Bronchus (tissue), 1 donor: ENCODE measurements around the genes C17orf97 and GEMIN4.

GRCh38 chr17:247704-248365 is 66.4 kb upstream of the DOC2B start:
- PRO-cap = no peak

DNA sequence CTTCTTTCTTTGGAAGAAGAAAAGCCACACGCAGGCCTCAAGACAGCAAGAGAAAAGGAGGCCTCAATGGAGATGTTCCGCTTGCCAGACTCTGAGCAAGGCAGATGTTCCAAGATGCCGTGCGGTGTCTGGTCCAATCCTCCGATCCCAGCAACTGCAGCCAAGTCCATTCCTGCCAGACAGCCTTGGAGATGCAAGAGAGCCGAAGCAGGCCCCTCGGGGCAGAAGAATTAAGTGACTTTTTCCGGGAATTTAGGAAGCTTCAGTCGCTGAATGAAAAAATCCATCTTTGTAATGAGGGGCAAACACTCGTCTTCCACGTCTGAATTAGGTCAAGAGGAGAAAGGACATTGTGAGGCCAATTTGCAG is 44.8 kb downstream of the RPH3AL start:
- PRO-cap = no peak

DNA sequence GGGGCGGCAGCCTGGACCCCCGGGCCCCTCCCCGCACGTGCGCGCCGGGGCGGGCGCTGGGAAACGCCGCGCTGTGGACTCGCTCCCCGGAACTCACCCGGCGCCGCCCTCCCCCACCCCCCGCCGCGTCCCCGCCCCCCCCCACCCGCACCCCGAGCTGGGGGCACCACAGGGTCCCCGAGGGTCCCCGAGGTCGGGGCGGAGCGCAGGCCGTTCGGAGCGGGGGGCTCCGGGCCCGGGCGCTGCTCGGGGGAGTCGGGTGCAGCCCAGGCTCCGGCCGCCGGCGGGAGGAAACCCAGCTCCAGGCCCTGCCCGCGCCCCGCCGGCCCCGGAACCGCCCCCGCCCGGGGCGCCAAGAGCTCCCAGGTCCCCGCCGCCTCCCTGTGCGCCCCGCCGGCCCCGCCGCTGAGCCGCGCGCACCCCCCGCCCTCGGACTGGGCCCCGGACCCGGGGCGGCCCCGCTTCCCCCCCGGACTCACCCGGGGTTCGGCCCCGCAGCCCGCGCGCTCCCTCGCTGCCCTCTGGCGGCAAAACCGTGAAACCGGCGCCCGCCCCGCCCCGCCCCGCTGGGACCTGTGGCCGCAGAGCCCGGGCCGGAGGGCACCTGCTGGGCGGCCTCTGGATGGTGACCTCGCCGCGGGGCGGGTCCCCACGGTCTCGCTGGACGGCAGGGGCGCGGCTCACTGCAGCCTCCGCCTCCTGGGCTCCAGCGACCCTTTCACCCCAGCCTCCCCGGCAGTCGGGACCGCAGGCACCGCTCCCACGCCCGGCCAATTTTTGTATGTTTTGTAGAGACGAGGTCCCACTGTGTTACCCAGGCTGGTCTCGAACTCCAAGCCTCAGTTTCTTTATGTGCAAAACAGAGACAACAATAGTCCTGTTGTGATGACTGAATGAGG is 24.2 kb upstream of the C17orf97 start:
- PRO-cap = bidirectional peak, plus-strand start at position 38 of the sequence, minus-strand start at position 95 of the sequence; bidirectional peak, plus-strand start at position 738 of the sequence, minus-strand start at position 436 of the sequence

DNA sequence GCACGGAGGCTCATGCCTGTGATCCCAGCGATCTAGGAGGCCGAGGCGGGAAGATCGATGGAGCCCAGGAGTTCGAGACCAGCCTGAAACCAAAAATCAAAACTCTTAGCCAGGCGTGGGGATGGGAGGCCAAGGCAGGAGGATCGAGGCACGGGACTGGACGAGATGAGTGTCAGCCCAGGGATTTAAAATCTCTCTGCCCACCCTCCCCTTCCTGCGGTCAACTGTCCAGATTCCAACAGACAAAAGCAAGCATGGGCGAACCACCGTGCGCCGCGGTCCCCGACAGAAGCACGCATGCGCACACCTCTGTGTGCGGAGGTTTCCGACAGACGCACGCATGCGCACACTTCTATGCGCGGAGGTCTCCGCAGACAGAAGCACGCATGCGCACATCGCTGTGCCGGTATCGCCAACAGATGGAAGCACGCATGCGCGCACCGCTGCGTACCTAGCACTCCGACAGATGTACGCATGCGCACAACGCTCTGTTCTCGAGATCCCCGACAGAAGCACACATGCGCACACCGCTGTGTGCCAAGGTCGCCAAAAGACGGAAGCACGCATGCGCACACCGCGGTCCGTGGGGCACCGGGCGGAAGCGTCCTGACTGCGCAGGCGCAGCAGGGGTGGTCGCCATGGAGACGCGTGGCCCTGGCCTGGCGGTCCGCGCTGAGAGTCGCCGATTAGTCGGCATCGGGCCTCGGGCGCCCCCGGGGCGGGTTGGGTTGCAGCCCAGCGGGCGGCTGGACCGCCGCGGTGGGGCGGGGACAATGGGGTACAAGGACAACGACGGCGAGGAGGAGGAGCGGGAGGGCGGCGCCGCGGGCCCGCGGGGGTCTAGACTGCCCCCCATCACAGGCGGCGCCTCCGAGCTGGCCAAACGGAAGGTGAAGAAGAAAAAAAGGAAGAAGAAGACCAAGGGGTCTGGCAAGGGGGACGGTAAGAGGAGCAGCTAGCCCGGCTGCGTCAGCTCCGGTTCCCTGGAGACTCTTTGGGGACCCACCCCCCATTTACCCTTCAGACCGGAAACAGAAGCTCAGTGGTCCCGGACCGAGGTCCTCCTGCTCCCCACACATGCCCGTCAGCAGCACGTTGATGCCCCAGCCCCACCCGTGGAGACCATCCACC is at the start of gene C17orf97:
Gene C17orf97, plus strand, starts transcription at position 621 of the 1,131 bp plus-strand sequence.
- PRO-cap = bidirectional peak, plus-strand start at position 639 of the sequence, minus-strand start at position 287 of the sequence

DNA sequence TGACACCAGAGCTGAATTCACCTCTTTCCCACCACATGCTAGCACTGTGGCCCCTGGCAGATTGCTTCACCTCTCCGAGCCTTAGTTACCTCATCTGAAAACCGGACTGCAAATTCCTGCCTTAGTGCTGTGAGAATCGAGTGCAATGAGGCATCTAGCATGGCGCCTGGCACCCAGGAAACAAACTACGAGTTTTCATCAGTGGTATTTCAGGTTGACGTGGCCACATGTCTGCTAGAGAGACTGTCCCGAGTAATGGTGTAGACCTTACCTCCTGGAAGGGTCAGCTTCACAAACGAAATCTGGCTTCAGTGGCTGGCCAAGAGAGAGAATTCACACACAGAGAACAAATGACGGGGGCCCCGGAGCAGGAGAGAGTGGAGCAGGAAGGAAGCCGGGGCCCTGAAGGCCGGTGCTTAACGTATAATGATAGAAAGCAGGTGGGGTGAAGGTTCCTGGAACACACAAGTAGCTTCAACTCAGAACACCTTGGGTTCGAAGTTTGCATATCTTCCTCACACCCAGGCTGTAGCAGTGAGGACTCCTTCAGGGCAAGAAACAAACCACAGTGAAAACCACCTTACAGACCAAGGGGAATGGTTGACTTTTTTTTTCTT is 6.5 kb downstream of the C17orf97 start:
- PRO-cap = unidirectional peak, minus-strand start at position 379 of the sequence

- PRO-cap = no peak
Observed at GRCh38 chr17:423219-423477, 13.0 kb downstream of the C17orf97 start.

GRCh38 chr17:511818-512370 is 101.8 kb downstream of the C17orf97 start:
- PRO-cap = no peak

- PRO-cap = no peak
Observed at GRCh38 chr17:601692-602375, 112.8 kb downstream of the VPS53 start.

- PRO-cap = no peak
Observed at GRCh38 chr17:699205-699517, 15.5 kb downstream of the VPS53 start.

- PRO-cap = bidirectional peak, plus-strand start at chr17:733150, minus-strand start at chr17:733100; unidirectional peak, minus-strand start at chr17:733183
Observed at GRCh38 chr17:732960-733285, 527 bp downstream of the TLCD3A start.

DNA sequence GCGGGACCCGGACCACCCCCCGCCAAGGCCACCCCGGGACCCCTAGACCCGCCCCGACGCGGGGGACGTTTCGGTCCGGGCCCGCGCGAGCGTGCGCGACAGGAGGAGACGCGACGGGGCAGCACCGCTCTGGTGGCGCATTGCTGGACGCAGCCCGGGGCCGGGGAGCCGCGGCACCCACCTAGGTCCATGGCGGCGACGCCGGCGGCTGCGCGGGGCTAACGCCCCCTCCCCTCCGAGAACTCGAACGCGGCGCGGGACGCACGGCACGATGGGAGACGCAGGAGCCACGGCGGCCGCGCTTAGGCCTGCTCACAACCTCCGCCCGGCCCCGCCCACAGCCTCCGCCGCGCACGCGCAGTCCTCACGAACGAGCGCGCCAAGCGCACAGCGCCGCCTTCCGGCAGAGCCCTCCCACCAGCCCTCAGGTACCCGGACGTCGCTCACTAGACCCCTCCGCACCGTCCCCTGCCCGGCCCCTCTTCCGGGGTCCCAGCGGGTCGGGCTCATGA is at the start of gene GEMIN4:
Gene GEMIN4, minus strand, starts transcription at position 313 of the 512 bp plus-strand sequence.
- PRO-cap = bidirectional peak, plus-strand start at position 406 of the sequence, minus-strand start at position 339 of the sequence

DNA sequence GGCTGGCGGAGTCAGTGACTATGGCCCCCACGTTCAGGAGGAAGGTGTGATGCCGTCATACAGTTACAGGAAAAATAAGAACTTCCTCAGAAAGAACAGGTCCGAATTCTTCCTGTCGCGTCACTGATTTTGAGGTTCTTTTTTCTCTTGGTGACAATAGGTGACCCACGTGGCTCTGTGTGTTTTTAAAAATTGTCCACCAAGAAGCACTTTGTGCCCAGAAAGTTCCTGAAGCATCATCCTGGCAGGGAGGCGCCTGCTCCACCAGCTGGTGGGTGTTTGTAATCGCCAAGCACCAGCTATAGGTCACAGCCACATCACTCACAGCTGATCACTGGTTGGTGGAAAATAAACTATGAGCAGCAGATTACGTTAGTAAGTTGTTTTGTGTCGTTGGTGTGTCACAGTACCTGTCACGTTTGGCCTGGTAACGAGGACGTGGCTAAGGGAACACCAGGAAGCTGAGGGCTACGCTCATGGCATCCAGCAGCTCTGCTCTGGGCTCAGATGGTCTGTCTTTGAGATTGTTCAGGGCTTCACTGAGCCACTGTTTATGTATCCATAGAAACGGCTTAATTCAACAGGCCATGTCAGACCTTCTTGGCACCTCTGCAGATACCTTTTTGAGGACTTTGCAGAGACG is 10.1 kb downstream of the MRM3 start:
- PRO-cap = no peak

GRCh38 chr17:812699-813188 is 30.6 kb downstream of the MRM3 start:
- PRO-cap = no peak

DNA sequence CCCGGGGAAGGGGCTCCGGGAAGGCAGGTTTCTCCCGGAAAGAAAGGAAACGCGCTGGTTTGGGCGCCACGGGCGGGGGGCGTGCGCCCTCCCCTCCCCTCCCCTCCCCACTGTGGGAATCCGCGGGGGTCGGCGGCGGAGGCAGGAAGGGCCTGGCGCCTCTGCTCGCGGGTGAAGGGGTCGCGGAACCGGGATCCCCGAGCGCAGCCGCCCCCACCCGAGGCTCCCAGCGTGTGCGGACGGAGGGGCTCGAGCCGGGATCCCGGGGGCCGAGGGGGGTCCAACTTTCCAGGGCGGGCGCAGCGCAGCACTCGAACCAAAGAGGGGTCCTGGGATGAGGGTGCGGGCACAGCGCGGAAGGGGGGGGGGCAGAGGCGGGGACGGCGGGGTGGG is 830 bp downstream of the NXN start:
- PRO-cap = no peak

DNA sequence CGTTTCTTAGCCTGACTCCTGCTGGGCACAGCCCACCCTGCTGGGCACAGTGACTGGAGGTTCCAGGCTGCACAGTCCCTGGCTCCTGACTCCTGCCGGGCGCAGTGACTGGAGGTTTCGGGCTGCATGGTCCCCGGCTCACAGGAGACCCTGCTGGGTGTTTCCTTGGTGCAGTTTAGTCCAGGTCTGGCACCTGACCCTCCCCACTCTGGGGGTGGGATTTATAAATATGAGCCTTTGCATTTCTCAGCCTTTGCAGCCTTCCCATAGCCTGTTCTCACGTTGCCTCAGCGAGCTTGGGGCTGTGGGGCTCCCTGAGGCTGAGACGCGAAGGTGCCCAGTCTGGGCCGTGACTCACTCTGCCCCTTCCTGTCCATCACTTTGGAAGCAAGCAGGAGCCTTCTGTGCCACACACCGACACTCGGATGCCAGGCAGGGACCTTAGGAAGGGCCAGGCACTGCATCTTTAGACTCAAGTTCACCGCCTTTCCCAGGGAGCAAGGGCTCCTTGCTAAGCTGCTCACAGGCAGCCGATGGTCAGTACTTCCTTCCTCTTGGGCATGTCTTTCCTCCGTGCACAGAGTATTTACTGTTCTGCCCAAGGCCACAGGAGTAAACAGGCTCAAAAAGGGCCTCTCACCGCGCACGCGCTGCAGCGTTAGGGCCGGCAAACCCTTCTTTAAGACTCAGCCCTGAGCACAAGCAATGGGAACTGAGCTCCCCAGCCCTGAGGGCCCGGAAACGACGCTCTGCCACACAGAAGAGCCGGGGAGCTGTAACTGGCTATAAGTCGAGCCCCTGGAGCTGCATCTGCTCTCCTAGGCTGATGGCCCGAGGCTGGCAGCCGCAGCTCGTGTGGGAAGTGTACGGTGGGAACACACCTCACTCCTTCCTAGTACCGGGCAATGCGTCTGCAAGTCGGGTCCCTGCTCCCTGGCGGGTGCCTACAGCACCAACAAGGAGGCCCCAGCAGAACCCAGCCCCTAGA is 7.1 kb downstream of the TIMM22 start:
- PRO-cap = no peak

DNA sequence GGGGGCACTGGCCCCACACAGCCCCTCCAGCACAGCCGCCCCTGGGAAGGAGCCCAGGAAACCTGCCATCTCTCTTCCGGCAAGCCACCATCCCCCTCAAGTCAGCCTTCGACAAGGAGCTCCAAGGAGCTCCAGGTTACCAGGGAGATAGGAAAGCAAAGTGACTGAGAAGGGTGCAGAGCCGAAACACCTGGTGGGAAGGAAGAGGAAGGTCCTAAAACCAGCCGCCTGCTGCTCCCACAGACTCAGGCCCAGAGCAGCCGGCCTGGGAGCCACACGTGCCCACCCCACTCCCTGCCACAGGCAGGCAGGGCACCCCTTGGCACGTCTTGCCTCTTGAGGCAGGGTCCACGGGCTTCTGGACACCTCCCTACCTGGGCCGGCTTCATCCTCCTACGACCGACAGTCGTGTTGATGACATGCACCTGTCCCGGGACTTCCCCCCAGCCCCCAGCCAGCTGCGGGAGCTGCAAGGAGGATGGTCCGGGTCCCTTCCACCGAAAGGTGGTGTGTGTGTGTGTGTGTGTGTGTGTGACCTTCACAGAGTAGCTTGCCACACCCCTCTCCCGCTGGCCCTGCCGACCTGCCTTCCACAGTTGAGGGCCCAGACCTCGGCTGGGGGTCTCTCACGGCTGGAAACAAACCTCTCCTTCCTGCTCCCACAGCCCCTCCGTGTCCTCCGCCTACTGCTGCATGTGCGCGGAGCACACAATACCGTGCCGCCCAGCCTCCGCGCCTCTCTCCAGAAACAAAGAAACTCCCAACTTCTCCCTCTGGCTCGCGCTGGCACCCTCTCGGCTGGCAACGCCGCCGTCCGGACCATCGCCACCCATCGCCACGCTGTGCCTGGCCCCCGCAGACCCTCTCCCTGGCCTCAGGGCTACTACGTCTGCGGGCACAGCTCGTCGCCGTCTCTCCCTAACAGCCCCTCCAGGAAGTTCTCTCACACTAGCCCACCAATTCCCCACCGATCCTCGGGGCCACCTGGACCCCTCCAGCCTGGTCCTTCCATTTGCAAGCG is 81.0 kb downstream of the TIMM22 start:
- PRO-cap = unidirectional peak, plus-strand start at position 607 of the sequence

DNA sequence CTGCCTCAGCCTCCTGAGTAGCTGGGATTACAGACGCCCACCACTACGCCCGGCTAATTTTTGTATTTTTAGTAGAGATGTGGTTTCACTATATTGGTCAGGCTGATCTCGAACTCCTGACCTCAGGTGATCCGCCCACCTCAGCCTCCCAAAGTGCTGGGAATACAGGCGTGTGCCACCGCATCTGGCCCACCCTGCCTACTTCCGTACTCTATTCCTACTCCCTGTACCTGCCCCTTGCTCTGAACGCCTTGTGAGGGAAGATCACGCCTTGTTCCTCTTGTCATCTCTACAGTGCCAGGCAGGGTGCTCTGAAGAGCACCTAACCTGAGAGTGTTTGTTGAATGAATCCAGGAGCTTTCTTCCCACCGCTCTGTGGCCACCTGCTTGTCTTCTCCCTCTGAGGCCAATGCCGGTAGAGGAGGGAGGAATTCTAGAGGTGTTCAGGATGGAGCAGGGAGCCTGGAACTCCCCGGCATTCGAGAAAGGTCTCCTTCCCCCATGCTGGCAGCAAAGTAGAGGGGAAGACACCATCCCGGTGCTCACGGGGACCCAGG is 73.1 kb downstream of the ABR start:
- PRO-cap = no peak

- PRO-cap = no peak
Observed at GRCh38 chr17:1142493-1142786, 37.3 kb downstream of the ABR start.

DNA sequence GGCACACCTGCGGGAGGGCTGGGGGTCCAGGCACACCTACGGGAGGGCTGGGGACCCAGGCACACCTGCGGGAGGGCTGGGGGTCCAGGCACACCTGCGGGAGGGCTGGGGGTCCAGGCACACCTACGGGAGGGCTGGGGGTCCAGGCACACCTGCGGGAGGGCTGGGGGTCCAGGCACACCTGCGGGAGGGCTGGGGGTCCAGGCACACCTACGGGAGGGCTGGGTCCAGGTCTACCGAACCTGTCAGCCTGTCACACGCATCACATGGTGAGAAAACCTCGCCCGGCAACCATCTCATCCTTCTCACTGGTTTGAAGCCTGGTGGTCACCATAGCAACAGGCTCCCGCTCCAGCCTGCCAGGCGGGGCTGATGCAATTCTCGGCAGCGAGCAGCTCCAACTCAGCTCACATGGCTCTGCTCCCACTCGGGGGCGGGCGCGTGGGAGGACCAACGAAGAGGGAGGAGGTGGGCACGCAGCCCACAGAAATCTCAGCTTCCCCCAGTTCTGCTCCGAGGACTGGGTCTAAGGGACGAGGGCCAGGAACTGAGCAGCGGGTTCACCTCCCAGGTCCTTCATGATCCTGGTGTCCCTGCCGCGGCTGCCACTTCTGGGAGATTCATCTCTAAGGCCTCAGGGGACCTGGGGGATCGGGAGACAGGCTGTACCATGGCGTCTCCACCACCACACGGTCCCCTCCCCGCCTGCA is 26.0 kb downstream of the ABR start:
- PRO-cap = no peak

DNA sequence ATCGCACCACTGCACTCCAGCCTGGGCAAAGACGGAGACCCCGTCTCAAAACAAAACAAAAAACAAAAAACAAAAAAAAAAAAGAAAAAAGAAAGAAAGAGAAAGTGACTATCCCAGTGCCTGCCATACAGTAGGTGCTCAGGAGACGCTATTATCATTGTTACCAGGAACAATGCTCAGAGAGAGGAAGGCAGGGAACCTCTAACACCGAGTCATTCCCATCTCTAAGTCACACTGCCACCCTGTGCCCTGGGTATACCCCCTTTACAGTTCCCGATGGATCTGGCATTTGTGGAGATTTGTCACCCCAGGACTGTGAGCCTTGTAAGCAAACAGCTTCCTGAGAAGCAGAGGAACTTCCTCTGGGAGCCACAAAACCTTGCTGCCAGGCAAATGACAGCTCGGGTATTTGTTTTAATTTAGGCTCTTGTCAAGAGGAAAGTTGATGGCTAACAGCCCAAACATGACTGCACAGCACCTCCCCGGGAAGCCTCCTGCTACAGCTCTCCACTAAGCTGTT is 2.9 kb downstream of the ABR start:
- PRO-cap = no peak